Gallbladder (tissue), 1 donor: ENCODE data around the genes OR5I1, OR8K5, P2RX3, SLC43A1, YPEL4, SELENOH and LPXN.

- PRO-cap, result no peak
These were observed at the start of gene OR5I1 for GRCh38 chr11:55936333-55936573. TSS of gene OR5I1 (minus strand) at chr11:55936400.

- PRO-cap, result no peak
These were observed at the start of gene OR8K5 for GRCh38 chr11:56160020-56160615. TSS of gene OR8K5 (minus strand) at chr11:56160317.

- PRO-cap, result no peak
These were observed 89.6 kb upstream of the LRRC55 start for GRCh38 chr11:57092047-57092755.

DNA sequence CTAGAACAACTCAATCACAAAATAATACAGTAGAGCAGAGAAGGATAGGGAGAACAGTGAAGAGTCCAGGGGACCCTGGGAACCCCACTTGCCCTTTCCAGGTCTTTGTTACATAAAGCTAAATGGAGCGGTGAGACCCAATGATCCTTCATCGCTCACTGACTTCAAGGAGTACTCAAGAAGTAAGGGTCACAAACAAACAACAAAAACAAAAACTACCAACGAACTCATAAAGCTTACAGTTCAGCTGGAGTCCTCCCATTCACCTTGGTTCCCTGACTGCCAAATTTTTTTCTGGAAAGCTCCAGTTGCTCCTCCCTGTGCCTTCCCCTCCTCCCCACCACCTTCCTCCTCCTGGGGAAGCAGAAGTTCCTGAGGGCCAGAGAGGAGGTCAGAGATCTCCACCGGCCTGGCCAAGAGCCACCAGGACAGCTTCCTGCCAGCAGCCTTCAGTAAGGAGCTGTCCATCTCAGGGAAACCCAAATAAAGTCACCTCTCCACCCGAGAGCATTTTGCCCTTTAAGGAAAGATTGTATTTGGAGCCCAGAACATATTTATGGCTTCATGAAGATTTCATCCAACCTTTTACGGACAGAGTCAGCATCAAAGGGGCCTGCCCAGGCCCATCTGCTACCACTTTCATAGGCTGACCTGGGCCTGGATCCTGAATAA is 20.1 kb downstream of the APLNR start:
- PRO-cap, result no peak

GRCh38 chr11:57288698-57289760 is 35.7 kb downstream of the TNKS1BP1 start:
- PRO-cap, result no peak

DNA sequence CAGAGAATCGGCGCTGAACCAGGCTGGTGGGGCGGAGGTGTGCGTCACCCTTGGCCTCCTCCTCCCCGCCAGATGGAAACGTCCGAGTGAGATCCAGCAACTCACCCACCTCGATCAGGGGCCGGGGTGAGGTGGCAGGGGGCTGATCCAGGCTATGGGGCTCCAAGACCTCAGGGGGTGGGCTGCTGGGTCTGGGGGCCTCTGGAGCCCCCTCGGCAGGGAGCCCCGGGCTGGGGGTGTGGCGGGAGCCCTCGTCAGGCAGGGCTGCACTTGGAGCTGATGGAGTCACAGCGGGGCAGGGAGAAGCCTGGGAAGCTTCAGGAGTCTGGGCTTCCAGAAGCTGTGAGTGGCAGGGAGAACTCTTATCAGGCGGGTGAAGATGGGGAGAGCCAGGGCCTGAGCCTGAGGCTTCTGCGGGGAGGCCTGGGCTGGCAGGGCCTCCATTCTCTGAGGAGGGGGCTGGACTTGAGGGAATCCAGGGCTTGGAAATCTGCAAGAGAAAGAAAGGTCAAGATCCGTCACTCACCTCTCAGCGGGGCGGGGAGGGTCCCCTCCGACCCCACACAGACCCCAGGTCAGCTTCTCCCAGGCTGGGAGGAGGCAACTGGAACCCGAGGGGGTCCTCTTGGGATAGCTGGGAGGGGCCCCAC is 11.2 kb downstream of the TNKS1BP1 start:
- PRO-cap, result no peak

DNA sequence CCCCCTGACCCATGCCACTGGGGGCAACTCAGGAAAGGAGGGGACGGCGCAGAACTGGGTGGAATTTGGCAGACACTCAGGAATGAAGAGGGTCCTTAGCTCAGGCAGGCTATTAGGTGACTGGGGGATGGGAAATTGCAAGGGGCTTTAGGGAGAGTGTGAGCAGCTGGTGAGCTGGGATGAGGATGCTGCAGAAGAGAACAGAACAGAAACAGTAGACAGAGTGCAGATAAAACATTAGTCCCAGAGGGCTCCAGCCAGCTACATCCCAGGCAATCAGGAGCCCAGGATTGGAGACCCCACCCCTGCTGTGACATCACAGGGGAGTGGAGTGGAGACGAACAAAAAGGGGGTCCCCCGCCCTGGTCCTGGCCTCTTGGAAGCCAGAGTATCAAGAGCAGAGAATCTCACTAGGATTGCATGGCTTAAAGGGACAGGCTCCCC is at the start of gene P2RX3:
P2RX3 (plus strand) TSS at position 371 of the 444 bp plus-strand sequence.
- PRO-cap, result no peak

GRCh38 chr11:57476811-57477383 is 16.6 kb downstream of the RTN4RL2 start:
- PRO-cap, result unidirectional peak, minus-strand start at chr11:57476874; unidirectional peak, minus-strand start at chr11:57476913; unidirectional peak, minus-strand start at chr11:57476989; unidirectional peak, minus-strand start at chr11:57477089

DNA sequence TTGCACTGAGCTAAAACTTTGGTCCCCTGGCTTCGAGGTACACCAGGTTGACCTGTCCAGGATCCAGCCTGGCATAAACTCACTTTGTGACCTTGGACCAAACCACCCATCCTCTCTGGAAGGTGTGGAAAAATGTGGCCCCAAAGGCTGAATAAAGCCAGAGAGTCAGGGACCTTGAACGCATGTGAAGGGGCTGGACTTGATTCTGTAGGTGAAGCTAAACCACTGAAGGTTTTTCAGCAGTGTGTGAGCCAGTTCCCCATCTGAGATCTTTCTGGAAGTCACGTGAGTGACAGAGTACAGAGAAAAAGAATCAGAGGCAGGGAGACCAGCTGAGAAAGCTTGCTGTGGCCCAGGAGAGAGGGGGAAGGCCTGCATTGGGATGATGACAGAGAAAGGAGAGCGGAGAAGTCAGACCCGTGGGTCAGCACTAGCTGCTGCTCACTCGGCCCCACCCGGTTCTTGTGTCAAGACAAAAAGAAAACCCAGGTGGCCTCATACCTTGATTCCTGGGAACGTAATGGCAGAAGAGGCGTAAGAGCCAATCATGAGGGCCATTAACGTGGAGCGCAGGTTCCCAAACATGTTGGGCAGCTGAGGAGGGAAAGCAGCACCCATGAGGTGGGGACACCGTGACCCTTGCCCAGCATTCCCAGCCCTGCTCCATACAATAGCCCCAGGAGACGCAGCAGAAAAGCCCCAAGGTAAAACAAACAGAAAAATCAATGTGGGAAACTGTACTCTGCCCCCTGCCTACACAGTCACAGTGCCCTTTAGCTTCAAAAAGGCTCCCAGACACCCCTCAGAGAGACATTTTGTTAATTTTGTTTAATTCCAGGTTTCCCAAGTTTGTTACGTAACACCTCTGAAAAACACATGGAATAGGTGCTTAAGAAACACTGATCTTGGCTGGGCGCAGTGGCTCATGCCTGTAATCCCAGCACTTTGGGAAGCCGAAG is 18.0 kb downstream of the SLC43A1 start:
- PRO-cap, result bidirectional peak, plus-strand start at position 302 of the sequence, minus-strand start at position 276 of the sequence; unidirectional peak, minus-strand start at position 469 of the sequence

DNA sequence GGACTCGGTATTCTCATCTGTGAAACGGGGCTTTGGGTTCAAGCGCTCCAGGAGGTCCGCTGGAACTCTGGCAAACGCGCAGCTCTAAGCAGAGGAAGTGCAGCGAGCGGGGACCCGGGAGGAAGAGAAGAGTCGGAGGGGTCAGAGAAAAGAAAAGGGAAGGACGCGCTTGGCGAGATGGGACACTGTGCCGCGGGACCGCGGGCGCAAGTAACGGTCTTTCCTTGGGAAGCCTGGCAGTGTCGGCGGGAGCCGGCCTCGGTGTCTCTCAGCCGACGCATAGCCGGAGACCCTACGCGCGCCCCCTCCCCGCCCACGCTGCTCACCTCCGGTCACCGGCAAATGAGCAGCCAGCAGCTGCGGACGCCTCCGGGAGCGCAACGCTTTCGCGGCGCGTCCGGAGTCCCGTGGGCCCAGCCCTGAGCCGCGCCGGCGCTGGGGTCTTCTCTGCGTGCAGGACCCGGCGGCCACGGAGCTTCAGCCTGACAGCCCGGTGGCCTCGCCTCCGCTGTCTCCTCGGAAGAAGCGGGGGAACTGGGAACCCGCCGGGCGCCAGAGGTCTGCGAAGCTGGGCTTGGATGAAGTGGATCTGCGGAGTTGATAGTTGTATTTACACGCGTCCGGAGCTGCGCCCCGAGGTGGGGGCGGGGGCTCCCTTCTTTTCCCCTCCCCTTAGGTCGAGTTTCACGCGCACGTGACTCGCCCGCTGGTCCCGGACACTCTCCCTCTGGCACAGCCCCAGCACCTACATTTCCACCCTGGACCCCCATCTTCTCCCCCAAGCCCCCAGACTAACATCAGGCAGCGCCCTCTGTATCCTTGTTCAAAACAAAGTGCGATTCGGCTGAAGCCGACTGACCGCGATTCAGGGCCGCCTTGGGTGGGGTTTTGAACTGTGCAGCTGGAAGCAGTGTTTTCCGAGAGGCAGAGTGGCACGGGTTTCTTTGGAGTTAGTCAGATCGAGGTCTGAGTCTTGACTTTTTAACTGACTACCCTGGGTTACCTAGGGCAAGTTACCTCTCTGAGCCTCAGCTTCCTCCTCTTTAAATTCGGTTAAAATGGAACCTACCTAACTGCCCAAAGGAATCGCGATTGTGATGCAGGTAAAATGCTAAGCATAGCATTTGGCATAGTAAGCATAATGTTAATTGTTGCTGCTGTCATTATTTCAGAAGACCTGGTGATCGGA is at the start of gene SLC43A1:
SLC43A1 (minus strand) TSS at position 585 of the 1,189 bp plus-strand sequence.
- PRO-cap, result bidirectional peak, plus-strand start at position 180 of the sequence, minus-strand start at position 128 of the sequence; bidirectional peak, plus-strand start at position 719 of the sequence, minus-strand start at position 585 of the sequence

DNA sequence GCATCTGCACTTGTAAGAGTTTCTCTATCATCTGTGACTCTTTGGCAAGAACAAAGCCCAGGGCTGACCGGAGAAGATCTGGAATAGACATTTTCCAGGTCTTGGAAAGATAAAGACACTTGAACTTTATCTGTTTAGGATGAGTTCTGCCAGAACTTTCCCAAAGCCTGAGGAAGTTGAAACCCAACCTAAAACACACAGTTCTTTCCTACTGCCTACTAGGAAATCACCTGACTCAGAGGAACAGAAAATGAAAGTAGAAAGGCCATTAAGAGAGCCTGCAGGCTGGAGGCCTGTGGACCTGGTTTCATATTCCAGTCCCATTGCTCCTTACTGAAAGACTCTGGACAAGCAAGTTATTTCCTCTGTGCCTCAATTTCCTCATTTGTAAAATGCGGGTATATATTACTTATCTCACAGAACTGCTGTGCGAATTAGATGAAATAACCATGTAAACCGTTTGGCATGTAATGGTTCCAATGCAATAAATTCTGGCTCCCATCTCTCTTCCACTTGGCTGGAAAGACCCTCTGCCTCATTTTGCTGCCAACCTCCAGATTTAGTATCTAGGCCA is 1.3 kb downstream of the UBE2L6 start:
- PRO-cap, result no peak

- PRO-cap, result no peak
These were observed 9.1 kb upstream of the SERPING1 start for GRCh38 chr11:57588394-57588783.

DNA sequence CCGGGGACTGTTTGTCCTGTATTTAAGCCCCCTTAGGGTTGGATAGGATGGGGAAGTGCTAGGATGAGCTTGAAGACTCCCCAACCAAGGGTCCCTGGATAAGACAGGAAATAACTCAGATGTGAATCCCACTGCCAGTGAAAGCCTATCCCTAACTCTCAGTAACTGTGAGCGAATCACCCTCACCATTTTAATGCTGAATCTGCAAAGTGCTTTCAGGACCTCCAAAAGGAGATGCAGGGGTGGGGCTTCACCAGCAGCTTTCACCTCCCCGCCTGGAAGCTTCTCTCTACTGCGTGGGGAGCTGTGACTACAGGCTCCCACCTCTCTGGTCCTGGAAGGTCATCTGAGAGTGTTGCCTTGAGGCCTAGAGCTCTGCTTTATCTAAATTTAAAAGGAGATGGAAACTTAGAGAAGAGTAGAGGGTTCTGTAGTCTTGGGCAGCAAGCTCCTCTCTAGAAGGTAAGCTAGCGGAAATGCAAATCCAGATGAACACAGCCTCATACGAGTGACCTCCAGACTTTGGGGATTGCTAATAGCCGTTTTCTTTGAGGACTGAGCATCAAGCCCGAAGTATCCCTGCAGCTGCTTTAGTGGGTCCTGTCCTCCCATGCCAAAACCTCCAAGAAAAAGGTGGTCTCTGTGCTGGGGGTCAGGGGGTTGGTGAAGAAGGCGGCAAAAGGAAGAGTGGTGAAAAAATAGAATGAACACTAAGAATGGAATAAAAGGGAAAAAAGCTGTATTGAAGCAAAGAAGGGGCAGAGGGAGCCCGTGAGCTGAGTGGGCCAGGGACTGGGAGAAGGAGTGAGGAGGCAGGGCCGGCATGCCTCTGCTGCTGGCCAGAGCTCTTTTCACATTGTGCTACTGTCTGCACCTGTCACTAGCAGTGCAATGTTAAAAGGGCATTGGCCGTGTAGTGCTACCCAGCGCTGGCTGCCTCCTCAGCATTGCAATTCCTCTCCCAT is 9.1 kb downstream of the YPEL4 start:
- PRO-cap, result no peak

DNA sequence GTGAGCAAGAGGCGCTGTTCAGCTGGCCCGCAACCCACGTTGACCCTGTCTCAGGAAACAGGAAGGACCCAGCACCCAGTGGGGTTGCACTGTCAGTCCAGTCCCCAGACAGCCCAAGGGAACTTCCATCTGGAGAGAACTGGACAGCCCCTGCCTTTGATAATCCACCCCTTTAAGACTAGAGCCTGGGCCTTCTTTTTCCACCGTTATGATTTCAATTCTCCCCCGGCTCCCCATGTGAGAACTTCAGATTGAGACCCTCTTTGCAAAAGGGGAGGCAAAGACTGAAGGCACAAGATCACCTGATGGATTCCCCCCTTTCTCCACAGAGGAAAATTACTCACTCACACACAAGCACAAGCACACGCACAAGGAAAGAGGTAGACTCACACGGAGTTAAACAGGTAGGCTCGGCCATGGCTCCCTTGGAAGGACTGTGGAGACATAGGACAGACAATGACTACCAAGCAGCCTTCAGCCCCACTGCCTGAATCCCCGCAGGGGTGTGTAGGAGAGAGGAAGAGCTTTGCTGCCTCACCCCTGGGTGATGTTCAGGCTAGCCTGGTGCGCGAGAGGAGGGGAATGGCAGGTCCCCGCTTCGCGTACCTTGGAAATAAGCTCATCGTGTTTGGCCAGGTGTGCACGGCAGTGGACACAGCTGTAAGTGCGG is 3.2 kb downstream of the YPEL4 start:
- PRO-cap, result no peak

GRCh38 chr11:57649735-57650470 is at the start of gene YPEL4:
TSS of gene YPEL4 (minus strand) at chr11:57649912.
- PRO-cap, result unidirectional peak, minus-strand start at chr11:57649910

DNA sequence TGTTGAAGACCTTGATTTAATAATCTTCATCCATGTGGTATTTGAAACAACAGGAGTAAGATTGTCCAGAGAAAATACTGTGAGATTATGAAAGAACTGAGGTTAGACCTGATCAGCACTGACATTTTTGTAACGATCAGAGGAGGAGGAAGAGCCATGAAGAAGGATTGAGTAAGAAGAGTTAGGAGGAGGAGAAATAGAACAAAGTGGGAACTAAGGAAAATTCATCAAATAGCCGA is 15.7 kb downstream of the ZDHHC5 start:
- PRO-cap, result no peak

DNA sequence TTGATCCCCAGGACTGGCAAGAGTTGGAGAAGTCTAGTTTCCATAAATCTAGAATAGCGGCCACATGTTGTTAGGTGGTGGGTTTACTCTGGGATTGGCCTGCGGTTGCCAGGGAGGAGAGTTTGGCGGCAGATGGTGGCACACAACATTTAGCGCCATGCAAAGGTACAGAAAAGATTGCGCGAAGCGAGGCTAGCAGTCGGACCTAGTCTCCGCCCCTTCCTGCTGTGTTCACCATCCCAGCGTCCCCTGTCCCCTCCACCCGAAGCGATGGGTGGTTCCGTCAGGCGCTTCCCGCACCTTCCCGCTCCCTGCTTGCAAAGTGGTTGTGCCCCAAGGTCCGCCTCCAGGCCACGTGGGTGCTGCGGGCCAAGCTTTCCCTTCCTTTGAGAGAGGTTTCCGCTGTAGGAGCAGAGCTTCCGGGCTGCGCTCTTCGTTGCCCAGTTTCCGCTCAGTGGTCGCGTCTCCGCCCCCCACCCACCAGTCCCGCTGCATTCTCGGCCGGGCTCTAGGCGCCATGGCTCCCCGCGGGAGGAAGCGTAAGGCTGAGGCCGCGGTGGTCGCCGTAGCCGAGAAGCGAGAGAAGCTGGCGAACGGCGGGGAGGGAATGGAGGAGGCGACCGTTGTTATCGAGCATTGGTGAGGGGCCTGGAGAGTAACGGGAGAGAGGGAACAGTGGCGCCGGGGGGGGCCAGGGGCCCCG is at the start of gene SELENOH:
SELENOH (plus strand) TSS at position 413 of the 703 bp plus-strand sequence.
- PRO-cap, result bidirectional peak, plus-strand start at position 405 of the sequence, minus-strand start at position 207 of the sequence

DNA sequence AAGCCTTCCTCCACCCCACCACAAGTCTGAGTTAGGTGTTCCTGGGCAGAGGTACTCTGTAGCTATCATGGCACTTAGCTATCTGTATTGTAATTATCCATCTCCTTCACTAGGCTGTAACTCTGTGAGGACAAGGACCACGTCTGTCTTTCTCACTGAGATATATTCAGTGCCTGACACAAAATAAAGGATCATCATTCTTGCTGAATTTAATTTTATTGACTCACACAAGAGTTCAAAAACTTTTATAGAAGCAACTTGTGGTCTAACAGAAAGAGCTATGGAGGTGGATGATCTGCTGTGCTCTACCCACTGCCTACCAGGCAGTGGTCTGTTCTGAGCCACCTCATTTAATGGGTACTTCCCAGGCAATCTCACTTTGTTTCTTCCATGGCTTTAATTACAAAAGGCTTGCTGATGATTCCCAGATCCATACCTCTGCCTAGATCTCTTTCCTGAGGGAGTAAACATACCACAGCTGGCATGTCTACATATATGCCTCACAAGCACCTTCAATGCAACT is 4.7 kb downstream of the BTBD18 start:
- PRO-cap, result no peak

GRCh38 chr11:57788073-57789041 is 26.8 kb downstream of the CTNND1 start:
- PRO-cap, result no peak

GRCh38 chr11:58575207-58576388 is at the start of gene LPXN:
TSS of gene LPXN (minus strand) at chr11:58575856.
- PRO-cap, result unidirectional peak, minus-strand start at chr11:58575856